Mesothelial cell of epicardium (in vitro differentiated cells): ENCODE data around the gene RAB21.

GRCh38 chr12:71650765-71651678, 12.6 kb downstream of the ZFC3H1 start:
- PRO-cap: no peak

DNA sequence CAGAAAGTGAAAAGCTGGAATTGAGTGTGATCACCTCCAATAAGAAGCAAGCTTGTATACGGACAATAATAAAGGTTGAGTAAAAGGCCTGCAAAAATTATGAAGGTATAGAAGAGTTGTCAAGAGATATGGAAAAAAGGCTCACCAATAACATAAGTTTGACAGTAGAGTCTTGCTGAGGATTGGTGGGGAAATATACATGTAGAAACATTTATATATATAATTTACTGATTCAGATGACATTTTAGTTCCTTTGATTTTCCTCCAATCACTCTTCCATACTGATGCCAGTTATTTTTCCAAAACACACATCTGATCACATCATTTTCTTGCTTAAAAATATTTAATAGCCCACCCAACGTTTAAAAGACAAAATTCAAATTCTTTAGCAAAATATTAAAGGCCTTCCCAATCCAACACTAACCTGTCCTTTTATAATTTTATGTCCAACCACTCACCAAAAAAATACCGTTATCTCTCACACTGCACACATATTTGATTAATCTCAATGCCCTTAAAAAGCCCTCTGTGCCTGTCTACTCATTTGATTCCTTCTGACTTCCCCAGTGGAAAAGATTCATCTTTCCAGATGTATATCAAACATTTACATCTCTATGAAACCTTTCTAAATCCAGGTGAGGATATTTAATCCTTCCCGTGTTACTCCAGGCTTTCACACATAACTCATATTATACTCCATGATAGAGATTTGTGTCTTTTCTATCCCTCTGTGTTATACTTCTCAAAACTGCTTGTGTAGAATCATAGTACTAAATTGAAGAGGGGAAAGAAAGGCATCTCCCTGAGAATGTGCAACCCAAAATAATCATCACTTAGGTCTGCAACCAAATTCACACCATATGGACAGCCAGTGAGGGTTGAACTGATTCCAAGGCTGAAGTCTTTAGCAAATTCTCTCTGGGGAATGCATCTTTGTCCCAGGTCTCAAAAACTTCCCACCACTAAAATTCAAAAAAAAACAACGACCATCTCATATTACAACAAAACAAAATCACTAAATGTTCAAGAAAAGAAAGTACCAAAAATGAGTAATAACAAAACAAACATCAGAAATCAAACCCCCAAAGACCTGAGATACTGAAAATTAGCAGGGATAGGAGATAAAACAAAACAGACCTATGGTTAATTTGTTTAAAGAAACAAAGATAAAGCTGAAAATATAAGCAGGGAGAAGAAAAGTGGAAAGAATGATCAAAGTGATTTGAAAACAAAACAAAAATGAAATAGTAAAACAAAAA, 11.2 kb downstream of the ZFC3H1 start:
- PRO-cap: no peak

DNA sequence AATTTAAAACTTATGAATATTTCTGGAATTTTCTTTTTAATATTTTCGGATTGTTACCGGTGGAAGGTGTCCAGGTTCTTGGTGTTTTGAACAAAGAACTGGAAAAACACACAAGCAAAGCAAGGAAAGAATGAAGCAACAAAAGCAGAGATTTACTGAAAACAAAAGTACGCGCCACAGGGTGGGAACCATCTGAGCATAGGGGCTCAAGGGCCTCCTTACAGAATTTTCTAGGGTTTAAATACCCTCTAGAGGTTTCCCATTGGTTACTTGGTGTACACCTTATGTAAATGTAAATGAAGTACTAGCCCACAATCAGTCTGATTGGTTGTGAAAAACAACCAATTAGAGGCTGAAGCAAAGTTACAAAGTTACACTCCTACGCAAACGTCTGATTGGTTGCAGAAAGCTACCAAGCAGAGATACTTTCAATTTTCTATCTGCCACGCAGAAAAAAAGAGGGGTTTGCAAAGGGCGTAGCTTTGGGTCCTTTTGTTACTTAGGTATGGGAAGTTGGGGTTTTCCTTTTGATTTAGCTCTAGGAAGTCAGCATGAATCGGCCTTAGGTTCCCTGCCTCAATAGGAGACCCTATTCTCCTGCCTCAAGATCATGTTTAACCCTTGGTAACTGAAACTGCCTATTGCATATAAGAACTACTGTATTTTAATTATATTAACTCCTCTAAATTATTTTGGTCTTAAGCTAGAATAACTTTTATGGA, 1.8 kb upstream of the TMEM19 start:
- PRO-cap: no peak

DNA sequence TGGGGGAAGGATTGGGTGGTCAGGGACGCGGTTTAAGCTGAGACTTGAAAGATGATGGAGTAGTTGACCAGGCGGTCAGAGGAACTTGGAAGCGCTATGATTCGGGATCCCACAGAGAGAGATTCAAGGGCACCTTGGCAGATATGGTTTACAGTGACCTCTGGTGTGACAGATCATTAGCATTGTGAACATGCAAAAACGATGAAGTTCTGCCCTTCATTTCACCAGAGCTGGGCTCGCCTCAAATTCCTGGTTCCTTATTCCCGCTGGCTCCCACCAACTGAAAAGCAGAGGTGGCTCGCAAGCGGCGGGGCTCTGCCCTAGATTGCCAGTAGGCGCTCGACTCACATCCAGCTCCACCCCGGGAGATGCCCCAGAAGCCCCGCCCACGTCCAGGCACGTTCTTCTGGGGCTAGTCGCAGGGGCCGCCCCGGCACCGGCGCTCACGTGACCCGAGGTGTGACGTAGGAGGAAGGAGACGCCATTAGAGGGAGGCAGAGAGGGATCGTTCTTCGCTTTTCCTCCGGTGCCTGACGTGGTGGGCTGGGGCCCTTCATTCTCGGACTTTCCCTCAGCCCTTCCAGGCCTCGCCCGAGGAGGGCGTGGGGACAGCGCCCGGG, at the start of gene RAB21:
Gene RAB21 (plus strand): TSS at position 465 of the 620 bp plus-strand sequence.
- PRO-cap: bidirectional peak, plus-strand start at position 465 of the sequence, minus-strand start at position 326 of the sequence

GRCh38 chr12:72273282-72273895, 1.2 kb downstream of the TRHDE start:
- PRO-cap: no peak

- PRO-cap: no peak
These were observed 1.8 kb downstream of the TRHDE start for GRCh38 chr12:72273896-72274369.

- PRO-cap: no peak
These were observed 25.9 kb downstream of the GLIPR1L1 start for GRCh38 chr12:75360102-75361050.

DNA sequence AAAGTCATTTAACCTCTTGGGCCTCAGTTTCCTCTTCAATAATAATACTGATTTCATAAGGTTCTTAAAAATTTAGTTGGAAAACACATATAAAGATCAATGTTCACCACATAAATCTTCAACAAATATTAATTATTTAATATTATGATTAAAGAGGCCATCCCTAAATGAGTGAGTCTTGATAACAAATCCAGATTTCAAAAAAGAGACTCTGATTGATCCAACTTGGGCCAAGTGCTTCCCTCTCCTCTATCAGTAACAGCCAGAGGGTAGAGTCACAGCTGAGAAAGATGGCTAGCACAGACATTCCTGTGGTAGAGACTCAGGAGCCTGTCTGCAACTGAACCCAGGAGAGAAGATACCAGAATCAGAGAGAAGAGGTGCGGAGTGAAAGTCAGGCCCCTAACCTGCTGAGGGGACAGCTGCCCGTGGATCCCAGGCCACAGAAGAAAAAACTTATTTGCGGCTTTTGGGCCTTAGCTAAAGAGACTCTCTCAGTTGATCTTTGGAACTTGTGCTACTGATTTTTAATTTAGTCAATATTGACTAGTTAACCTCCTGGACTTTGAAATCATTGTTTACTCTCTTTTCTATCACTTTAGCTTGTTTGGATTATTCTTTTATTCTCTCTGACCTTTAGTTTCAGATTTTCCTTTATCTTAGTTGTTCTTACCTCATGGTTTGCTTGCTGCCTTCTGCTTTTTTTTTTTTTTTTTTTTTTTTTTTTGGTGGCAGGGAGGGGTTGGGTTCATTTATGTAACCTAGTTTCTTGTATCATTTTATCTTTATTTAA, 154.7 kb upstream of the KRR1 start:
- PRO-cap: no peak

- PRO-cap: no peak
These were observed 170.9 kb downstream of the NAP1L1 start for GRCh38 chr12:75913276-75914344.

DNA sequence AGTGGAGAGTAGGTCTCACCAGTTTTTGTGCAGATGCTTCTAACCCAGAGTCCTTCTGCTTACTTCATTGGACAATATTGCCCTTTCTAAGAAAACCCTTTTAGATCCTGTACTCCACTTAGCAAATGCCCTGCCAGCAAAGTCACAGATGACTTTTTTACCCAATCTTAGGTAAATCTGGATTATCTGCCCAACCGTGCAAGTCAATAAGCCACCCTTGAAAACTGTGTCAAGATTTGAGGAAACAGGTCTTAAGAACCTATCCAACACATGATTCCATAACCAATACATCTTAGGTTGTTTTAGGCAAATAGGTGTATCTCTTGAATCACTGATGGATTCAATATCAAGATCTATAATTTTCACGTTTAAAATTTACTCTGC, 58.7 kb downstream of the NAP1L1 start:
- PRO-cap: no peak

- PRO-cap: no peak
These were observed 43.7 kb downstream of the NAP1L1 start for GRCh38 chr12:76040523-76041351.

GRCh38 chr12:76048685-76049516, 35.6 kb downstream of the NAP1L1 start:
- PRO-cap: no peak

GRCh38 chr12:76083612-76084454, 652 bp downstream of the NAP1L1 start:
- PRO-cap: bidirectional peak, plus-strand start at chr12:76084129, minus-strand start at chr12:76083861

DNA sequence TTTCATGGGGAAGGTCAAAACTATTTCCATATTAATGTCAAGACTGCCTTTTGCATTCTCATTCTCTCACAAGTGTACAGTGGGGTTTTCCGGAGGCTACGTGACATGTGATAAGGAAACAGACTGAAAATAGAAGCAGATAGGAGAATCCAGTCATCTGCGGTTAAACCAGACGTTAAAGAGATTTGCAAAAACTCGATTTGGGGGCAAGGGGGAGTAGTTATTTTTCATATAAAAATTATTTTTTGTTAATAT, 1.0 kb upstream of the NAP1L1 start:
- PRO-cap: no peak

DNA sequence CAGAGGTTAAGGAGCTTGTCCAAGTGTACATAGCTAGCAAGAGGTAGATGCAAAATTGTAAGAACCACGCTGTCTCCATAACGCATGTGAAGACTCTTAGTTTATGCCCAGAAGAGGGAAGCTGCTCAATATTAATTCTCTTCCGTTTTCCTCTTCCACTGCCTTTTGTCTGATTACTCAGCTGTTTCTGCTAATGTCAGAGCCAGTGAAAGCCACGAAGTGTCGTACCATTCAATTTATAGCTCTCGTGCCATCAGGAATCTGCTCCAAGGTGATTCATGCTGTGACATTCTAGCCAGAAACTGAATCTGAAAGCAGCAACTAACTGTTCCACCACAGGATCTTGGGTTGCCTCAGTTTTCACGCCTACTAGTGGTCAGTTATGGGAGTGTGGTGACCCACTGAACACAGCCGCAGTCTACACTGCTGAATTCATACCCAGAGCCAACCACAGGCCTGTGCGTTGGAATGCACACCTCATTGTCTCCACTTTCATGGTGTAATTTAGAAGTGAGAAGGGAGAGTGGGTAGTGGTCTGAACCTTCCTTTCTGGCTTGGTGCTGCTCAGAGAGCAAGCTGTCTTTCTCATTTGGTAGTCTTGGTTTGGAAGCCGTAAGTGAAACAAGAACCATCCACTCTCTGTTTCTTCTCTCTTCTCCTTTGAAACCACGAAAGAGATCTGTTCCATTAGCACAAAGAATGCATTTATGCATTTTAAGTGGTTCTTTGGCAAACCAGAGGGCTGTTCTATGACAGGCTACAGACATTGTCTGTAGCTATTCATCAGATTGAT, 74.3 kb upstream of the NAP1L1 start:
- PRO-cap: no peak

- PRO-cap: no peak
These were observed 104.7 kb upstream of the BBS10 start for GRCh38 chr12:76452874-76453342.

DNA sequence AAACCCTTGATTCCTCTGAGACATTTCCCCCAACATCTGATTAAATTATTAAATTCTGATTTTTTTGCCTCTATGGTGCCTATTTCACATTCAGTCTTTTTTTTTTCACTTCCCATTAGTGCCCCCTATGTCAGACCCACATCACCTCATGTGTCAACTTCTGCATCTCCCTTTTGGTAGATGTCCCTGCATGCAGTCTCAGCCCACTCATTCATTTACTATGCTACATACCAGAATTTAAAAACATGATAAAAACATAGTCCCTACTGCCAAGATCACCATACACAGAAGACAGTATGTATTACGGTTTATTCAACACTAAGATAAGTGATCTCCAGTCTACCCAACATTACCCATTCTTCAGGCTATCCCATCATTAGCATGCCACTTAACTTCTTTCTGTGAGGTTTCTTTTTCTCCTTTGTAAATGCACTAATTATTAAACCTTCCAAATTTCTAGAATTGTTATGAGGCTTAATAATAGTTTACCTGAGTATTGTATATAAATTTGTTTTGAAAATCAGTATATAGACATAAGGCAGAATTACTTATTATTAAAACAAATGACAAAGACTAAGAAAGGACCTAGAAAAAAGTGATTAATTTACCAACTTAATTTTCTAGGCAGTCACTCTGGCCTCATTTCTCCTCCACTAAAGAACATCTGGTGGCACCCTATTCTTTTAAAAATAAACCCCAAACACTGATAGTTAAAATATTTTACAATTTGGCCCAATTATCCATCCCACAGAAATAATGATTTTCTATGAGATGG, 91.8 kb downstream of the OSBPL8 start:
- PRO-cap: no peak

DNA sequence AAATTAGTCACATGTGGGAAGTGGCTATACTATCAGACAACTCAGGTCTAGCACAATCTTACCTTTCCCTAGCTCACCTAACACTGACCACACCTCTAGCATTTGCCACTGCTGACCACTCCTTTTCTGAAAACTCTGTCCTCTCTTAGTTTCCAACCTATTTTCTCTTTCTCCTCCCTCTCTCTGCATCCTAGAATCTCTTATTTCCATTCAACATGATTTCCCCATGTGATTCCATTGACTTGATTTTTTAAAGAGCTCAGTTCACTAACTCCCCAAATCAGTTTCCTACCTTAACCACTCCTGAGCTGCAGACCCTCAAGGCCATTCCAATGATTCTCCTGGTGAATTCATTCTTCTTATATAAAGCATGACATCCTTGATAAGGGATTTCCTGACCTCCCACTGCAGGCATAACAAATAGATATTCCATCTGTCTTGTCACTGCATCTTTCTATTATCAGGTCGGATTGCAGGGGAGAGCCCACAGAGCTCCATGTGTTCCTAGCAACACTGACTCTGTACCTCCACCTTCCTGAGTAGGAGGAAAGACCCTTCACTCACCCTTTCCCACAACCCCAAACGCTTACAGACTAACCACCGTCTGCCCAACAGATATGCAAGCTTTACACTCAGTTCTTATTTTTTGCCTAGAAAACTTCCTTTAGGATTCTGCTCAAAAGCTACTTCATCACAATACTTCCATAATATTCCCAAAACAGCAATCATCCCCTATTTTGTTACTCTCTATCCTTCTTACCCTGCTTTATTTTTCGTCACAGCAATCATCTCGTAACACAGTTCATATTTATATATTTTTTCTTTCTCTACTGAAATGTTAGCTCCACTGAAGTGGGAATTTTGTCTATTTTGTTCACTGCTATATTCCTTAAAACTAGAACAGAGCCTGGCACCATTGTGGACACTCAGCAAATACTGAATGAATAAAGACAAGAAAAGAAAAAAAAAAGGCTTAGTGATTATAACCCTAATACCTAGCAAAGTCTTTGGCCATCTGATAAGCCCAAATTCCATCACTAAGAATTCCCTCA, 90.3 kb downstream of the OSBPL8 start:
- PRO-cap: no peak

DNA sequence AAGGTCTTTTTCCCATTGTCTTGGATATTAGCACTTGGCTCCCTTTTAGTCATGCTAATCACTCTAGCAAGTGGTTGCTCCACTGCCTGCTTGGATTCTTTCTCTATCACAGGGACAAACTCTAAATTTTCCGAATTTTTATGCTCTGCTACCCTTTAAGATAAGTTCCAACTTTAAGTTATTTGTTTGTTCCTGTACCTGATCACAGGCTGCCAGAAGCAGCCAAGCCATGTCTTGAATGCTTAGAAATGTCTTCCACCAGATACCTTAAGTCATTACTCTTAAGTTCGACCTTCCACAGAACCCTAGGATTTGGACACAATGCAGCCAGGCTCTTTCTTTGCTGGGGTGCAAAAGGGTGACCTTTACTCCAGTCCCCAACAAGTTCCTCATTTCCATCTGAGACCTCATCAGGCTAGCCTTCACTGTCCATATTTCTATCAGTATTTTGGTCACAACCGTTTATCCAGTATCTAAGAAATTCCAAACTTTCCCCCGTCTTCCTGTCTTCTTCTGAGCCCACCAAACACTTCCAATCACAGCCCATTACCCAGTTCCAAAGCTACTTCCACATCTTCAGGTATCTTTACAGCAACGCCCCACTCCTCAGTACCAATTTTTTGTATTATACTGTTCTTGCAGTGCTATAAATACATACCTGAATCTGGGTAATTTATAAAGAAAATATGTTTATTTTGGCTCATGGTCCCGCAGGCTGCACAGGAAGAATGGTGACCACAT, 40.5 kb downstream of the OSBPL8 start:
- PRO-cap: no peak

- PRO-cap: no peak
These were observed 39.8 kb downstream of the OSBPL8 start for GRCh38 chr12:76519682-76520262.